Sternocleidomastoid (tissue), 1 donor: Measurements from ENCODE around the gene ZNF556.

GRCh38 chr19:2307823-2307980 is 252 bp downstream of the LINGO3 start:
- PRO-cap, result no peak

GRCh38 chr19:2427750-2428832 is 705 bp upstream of the TIMM13 start:
- PRO-cap, result bidirectional peak, plus-strand start at chr19:2427996, minus-strand start at chr19:2427888

DNA sequence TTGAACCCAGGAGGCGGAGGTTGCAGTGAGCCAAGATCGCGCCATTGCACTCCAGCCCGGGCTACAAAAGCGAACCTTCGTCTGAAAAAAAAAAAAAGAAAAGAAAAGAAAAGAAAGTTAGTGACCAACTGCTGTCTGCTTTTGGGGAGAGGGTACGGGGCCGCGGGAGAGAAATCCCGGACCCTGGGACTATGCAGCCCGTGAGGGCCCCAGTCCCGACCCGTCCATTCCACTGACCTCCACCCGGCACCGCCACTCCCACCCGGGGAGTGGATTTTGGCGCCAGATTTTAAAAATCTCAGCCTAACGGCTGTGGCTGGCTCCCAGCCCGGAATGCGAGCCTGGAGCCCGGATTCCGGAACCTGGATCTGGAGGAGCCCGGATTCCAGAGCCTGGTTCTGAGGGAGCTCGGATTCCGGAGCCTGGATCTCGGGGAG is 6.0 kb upstream of the LMNB2 start:
- PRO-cap, result no peak

DNA sequence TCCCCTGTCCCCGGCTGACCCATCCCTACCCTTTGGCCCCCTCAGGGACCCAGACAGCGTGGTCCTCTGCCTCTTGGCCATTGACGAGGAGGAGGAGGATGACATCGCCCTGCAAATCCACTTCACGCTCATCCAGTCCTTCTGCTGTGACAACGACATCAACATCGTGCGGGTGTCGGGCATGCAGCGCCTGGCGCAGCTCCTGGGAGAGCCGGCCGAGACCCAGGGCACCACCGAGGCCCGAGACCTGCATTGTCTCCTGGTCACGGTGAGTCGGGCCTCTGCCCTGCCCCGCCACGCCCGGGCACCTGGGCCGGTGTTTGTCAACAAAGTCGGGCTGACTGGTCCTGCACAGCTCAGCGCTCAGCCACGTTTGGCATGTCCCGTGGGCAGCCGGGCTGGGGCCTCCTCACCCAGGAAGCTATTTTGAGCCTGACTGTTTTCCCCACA is 1.1 kb downstream of the GADD45B start:
- PRO-cap, result no peak

DNA sequence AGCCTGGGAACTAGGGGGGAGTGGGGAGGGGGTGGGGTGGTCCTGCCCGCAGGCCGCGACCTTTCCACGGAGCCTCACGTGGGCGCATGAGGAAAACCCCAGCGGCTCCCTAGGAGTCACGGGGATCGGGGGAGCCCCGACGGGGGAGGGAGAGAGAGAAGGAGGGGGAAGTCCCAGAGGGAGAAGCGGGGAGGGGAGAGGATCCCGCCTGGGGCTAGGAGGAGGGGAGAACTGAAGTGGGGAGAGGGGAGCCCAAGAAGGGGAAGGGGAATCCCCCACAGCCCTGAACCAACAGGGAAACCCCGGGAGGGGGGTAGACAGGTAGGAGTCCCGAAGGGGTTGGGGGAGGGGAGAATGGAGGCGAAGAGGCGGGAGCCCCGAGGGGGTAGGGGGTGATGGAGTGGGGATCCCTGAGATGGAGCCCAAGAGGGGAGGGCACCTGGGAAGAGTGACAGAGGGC is 3.2 kb downstream of the GADD45B start:
- PRO-cap, result no peak

DNA sequence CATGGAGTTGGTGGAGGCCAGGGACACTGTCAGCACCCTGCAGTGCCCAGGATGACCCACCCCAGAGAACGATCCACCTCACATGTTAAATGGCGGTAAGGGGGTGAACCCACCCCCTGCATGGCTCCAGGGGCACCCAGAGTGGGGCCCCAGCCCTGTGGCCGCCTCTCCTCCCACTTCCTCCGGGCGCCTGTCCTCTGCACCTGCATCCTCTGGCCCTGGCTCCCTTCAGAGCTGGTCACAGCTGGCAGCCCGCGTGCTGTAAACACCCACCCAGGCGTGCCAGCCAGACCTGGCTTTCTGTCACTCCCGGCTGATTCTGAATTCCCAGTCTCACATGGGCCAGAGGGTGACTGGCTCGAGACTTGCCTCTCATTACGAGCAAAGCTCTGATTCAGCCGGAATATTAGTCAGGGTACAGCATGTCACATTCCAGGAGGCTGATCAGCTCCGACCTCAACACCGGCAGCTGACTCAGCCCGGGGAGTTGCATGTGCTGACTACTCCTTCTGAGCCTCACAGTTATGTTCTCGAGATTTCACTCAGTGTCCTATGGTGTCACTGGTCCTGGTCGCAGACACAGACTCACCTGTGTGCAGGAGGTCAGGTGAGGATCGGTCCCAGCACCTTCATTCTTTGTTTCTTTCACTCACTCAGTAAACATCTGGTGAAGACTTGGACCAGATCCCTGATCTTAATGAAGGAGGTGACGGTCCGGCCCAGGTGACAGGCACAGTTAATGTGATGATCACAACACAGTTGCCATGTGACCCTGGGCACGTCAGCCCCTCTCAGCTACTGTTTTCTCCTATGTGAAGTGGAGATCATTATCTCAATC is 75.0 kb downstream of the GNG7 start:
- PRO-cap, result bidirectional peak, plus-strand start at position 472 of the sequence, minus-strand start at position 236 of the sequence

DNA sequence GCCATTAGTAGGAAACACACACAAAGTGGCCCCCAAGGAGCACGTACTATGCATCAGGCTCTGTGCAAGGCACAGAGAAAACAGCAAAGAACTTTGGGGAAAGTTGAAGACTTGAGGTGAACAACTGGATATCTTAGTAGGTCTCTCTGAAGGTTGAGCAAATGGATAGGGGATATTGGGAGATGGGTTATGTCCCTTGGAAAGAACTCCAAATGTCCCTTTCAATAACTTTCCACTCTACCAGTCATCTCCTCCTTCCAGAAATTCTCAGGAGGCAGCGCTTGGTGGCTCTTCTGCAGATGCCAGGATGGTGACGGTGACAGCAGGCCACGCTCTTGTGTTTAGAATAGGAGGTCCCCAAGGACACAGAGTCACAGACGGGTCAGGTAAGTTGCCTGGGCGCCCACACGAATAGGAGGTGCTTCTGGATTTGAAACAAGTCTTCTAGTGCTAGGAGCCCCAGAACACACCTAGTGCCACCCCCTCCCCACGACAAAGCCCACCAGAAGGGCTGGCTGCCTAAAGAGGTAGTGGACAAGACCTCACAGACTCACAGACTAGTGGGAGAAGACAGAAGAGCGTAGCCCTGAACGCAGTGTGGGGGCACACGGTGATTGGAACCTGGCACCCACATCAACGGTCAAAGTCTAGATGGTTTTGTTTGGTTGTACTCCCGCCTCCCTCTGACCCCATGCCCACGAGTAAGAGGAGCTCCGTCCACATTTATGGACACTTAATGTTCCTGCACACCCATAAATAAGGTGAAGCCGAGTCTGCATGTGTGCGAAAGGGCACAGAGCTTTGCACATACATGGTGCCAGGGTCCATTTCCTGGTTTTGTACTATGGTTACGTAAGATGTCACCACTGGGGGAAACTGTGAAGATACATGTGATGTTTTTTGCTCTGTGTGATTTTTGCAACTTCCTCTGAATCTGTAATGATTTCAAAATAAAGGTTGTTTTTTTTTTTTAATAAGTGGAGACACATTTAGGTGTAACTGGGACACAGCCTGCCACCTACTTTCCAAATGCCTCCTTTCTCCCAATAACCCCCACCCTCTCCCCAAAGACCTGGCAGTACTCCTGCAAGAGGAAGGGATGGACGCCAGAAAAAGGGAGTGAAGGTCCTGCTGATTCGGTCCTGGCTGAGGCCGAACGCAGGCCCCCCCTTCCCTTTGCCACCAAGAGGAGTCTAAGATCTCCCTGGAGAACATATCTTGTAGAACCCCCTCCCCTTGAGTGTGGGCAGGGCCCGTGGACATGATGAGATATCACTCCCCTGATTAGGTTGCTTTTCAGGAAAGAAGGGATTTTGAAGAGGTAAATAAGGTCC is 73.0 kb downstream of the GNG7 start:
- PRO-cap, result no peak

- PRO-cap, result no peak
These were observed 365 bp downstream of the DIRAS1 start for GRCh38 chr19:2720705-2721309.

- PRO-cap, result no peak
These were observed 1.8 kb upstream of the DIRAS1 start for GRCh38 chr19:2722834-2723433.

- PRO-cap, result no peak
These were observed 8.9 kb downstream of the SGTA start for GRCh38 chr19:2774017-2774711.

DNA sequence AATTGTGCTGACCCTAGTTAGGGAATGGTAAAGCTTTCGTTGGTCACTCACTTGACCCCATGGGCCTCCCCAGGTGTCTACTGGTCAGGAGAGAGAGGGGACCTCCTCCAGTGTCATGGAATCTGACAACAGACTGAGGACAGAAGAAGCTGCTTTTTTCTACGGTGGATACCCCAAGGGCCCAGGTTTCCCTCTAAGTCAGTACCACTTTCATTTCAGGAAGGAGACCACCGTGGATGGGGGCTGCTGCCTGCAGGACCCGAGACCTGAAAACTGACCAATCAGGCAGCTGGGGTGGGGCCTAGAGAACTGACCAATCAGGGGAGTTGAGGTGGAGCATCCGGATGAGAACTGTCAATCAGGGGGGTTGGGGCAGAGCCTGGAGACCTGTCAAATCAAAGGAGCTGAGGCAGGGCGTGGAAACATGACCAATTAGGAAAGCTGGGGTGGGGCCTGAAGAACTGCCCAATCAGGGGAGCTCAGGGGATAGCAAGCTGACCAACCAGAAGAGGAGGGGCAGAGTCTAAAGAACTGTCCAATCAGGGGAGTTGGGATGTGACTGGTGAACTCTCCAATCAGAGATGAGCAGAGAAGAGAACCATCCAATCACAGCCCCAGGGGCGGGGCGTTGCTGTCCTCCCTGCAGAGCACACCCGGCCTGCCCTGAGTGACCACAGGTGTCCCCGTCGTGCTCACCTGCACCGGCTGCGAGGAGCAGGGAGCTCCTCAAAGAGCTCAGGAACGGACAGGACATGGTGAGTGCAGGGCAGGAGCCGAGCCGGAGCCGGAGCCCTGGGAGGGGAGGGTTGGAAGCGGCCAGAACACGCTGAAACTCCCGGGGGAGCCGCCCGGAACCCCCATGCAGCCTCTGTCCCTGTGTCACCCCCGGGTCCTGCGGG is at the start of gene ZNF556:
Gene ZNF556 (plus strand): TSS at position 666 of the 899 bp plus-strand sequence.
- PRO-cap, result no peak

DNA sequence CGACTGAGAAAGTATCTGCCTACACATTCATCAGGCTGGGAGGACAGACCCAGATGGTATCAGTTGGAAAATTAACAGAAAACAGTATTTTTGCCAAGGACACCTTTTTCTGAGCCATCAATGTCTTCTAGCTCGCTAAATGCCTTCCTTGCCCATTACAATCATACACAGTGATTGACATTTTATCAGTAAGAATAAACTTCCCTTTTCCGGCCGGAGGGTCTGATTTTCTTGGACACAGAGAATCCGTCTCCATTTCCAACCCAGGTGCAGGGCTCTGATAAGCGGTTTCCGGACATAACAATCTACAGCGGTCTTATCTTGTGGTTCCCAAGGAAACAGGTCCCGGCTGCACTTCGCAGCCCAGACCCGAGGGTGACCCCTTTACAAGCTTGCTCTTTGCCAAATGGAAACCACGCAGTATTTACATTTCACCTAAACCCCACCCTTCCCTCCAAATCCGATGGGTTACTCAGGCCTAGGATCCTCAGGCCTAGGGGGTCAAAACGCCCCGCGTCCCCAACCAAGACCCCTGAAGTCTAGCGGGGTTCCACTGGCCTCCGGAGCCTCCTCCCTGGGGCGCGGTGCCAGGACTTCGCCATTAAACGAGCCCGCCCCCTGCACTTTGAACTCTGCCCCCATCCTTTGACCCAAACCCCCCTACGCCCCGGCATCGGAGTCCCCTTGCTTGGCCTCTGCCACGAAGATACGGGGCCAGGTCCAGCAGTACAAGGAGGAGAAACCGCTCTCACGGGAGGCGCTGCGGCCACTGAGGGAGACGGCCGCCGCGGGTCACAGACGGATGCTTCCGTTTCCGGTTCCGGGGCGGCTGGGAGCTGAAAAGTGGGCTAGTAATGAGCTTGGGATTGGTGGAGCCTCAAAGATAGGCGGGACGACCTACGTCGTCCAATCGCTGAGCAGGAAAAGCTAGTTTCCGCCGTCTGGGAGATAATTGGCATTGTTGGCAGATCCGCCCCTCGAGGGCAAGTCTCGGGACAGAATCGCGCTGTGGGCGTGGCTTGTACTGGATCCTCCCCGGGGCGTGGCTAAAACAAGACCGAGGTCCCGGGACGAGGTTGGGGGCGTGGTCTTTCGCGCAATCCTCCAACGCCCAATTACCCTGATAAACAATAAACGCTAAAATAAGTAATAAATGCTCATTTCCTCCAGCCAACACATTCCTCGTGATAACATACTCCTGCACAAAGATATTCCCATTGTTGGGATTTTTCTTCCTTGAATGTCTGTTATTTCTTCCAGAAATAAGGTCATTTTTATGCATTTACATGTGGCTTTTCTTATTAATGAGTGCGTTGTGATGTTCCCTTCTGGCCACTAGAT is 5.6 kb upstream of the ZNF77 start:
- PRO-cap, result unidirectional peak, minus-strand start at position 576 of the sequence; unidirectional peak, minus-strand start at position 804 of the sequence

DNA sequence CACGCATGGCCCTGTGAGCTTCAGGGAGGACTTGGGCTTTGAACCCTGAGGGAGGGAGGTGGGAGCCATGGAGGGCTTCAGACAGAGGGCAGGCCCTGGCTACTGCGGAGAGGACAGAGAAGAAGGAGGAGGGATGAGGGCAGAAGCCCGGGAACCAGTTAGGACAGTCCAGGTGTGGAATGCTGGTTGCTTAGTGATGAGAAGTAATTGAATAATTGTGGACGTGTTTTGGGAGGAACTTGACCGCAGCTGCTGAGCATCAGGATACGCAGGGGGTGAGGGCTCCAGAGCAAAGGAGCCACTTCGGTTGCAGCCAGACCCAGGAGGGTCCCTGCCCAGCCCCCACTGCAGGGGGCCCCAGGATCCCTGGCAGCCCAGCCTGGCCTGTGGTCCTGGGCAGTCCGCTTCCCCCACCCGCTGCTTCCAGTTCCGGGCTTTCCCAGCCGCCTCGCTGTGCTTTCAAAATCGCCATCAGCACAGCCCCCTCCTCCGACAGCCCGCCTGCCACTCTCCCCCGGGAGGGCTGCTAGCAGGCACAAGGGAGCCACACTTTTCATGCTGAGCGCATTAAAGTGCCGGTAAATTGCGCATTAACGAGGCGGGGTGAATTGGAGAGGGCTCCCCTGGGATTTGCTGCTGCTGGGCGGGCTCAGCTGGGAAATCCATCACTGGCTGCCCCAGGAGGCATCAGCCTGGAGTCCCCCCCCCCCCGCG is 6.4 kb downstream of the TLE6 start:
- PRO-cap, result bidirectional peak, plus-strand start at position 507 of the sequence, minus-strand start at position 419 of the sequence

DNA sequence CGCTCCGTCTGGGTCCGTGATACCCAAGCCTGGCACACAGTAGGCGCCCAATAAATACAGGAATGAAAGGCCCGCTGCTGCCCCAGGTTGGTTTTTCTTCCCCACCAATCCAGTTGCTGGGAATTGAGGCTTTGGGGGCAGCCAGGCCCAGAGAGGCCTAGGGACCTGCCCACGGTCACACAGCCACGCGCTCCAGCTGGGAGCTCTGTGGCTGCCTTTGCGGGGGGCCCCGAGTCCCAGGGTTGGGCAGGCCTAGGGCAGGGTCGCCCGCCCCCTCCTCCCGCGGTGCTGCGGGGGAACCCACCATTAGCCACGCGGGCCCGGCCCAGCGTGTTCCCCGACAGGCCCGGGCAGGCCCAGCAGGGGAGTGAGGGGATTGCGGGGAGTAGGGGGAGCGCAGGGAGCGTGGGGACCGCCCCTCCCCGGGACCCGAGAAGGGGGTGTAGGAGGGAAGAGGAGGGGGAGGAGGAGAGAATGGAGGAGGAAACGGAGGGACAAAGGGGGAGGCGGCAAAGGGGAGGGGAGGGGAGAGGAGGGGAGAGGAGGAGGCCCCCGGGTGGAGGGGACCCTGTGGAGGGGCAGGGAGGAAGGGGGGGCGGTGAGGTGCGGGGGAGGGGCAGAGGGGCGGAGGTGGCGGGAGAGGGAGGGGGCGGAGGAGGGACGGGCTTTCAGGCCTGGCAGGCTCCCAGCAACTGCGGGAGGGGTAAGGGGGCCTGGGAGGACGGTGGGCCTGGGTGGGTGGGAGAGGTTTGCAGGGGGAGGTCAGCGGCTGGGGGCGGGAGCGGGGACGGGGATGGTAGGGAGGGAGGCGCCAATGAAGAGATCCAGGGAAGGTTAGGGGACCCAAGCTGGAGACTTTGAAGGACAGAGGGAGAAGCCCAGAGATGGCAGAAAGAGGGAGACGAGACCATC is 12.9 kb upstream of the TLE2 start:
- PRO-cap, result no peak

GRCh38 chr19:3145829-3146587 is 10.2 kb downstream of the GNA15 start:
- PRO-cap, result bidirectional peak, plus-strand start at chr19:3146140, minus-strand start at chr19:3146081

GRCh38 chr19:3346653-3347408 is 19.6 kb upstream of the NFIC start:
- PRO-cap, result bidirectional peak, plus-strand start at chr19:3346856, minus-strand start at chr19:3346792

DNA sequence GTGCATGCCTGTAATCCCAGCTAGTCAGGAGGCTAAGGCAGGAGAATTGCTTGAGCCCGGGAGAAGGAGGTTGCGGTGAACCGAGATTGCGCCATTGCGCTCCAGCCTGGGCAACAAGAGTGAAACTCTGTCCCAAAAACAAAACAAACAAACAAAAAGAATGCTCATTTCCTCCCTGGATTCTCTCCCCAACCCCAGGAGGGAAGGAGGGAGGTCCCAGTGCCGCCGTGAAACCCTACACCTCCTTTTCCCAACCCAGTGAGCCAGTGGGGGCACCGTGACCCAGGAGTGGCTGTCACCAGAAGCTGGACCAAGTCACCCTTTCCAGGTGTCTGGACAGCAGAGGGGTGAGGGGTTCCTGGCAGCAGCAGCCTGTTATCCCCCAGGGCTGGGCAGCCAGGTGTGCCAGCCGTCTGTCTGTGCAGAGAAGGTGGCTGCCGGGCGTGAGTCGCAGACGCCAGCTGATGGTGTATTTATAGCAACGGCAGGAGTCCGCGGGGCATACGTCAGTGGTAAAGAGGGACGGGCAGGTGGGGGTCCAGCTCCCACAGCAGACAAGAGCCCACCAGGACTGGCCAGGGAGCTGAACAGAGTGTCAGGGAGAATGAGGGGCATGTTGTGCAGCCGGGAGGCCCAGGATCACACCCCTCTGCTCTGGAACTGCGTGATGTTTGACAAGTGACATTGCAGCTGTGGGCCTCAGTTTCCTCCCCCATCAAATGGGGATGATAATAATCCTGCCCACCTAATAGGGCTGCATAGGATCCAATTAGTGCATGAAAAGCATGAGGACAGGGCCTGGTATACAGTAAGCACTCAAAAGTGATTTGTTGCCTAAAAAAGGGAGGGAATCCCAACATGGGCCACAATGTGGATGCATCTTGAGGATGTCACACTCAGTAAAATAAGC is 23.7 kb downstream of the NFIC start:
- PRO-cap, result no peak

GRCh38 chr19:3406450-3406999 is 40.1 kb downstream of the NFIC start:
- PRO-cap, result no peak

DNA sequence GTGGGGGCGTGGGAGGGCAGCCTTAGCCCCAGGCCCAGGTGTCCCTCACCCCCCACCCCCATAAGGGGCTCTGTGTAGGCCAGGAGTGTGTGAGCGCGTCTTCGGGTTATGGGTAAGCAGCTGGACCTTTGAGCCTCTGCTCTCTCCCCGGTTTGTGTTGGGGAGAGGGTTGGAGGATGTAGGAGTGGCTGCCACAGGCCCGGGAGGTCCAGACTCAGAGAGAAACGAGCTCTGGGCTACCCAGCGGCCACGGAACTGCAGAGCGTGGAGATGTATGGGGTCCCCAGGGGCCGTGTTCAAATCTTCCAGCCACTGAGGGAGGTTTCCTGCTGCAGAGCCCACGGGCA is 23.0 kb downstream of the SMIM24 start:
- PRO-cap, result no peak

- PRO-cap, result no peak
These were observed 20.8 kb downstream of the SMIM24 start for GRCh38 chr19:3459279-3460081.